Cardiac atrium fibroblast (primary cell): ENCODE measurements around the gene XPR1.

- RAMPAGE, long total RNA: no peak
Measured at GRCh38 chr1:180031176-180031462, 76.5 kb downstream of the CEP350 start.

GRCh38 chr1:180080323-180080848, 74.3 kb upstream of the QSOX1 start:
- RAMPAGE, long total RNA: no peak

DNA sequence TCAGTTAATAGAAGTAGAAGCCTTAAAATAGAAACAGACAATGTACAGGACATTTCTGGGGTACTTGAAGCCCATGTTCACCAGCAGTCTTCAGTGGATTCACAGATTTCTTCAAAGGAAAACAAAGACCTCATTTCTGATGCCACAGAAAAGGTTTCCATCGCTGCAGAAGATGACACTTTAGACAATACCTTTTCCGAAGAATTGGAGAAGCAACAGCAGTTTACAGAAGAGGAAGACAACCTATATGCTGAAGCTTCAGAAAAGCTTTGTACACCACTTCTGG, 60.7 kb upstream of the QSOX1 start:
- RAMPAGE, long total RNA: no peak

DNA sequence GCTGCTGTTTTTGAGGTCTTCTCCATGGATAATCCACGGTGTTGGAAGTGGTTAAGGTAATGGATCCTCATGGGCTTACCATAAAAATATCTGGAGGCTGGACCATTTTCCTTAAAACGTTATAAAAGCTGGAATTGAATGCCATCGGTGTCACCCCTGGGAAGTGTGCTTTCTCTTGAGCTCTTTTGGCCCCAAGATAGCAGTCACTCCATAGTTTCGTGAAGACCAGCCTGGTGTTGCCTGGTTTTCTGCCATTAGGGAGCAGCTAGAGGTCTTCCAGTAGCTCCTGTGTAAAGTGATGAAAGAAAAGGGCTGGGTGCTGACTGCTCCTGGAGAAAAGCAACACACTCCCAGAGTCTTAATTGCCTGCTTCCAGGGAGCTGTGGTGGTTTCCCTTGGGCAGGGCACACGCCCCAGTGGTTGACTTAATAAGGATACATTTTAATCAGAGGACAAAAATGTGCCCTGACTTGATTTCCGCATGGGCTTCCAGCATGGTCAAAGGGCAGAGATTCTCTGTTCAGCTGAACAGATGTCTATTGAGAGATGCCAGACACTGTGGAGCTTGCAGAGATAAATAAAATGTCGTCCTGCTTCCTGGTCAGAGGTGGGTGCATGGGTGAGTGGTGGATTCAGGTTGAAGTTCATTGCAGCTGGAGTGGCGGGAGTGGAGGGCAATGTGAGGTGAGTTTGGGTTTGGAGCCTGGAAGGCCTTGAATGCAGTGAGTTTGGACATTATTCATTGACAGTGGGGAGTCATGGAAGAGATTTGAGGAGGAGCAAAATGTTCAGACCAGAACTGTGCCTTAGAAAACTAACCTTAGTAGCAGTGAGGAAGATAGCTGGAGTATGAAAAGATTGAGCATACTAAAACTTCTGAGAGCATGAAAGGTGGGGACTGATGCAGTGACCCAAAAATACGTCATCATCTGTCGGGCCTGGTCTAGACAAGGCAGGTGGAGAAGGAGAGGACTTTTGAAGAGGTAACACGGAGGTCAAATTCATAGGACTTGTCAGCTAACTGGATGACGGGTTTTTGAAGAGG, 16.0 kb downstream of the QSOX1 start:
- RAMPAGE, long total RNA: no peak

DNA sequence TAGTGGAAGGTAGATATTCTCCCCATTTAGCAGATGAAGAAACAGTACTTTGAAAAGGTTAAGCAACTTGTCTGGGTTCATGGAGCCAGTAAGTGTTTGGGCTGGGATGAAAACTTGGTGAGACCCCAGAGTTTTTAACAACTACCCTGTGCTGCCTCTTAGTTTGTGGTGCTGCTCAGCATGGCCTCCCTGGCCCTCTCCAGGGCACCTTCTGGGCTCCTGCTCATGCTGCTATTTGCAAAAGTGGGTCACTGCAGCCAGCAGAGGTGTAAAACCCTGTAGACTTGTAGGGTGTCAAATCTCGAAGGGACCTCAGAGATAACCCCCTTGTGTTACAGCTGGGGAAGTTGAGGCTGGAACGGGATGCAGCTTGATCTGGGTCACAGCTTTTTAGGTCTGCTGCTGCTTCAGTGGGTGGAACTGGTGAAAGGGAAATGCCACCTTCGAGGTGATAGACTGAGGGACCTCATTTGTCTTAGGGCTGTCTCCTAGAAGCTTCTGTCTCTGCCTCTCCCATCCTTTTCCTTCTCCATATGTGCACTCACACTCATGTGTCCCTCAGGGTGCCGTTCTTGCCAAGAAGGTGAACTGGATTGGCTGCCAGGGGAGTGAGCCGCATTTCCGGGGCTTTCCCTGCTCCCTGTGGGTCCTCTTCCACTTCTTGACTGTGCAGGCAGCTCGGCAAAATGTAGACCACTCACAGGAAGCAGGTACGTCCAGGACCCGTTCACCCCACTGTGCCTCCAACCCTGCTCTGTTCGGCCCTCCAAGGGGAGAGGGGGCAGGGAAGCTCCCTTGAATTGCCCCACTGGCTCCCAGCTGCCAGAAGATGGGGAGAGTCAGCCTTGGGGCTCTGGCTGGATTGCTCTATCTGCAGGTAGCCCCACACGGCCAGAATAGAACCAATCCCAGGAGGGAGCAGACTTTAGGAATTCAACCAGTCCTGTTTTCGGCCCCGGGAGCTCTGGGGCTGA, 35.5 kb downstream of the QSOX1 start:
- RAMPAGE, long total RNA: no peak

DNA sequence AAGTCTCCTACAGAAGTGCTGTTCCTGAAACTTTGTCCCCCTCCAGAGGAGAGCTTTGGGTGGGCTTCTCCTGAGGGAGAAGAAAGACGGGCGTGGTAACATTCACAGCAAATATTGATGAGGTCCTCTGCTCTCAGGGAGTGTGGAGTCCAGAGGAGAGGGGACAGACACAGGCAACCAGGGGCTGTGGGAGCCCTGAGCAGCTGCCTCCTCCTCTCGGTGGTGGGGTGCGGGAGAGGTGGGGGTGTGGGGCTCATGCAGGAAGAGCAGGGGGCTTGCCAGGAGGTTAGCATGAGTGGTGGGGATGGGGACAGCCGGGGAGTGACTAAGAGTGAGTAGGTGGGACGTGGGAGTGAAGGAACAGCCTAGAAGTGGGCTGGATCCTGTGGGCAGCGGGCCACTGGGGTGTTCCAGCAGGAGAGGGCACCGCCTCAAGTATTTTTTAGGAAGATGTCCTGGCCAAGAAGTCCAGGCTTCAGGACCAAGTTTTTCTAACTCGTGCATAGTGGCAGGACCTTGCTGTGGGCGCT, 19.0 kb upstream of the LHX4 start:
- RAMPAGE, long total RNA: no peak

DNA sequence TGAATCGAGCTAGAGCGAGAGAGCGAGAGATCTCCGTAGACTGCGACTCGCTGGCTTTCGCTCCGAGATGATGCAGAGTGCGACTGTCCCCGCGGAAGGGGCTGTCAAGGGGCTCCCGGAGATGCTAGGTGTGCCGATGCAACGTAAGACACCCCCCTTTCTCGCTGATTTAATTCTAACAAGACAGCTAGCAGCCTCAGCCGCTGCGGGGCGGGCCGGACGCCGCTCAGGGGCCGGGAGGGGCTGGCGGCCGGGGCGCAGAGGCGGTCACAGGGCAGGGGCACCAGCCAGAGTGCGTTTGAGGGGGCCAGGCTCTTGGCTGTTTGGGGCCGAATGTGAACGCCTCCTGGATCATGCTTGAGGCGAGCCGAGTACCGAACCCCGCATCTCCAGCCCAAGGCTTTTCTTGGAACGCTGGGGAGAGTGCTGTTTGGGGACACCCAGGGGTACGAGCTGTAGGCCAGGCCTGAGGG, 435 bp downstream of the LHX4 start:
- RAMPAGE, long total RNA: no peak

GRCh38 chr1:180539028-180539407, 36.6 kb upstream of the ACBD6 start:
- RAMPAGE, long total RNA: no peak

DNA sequence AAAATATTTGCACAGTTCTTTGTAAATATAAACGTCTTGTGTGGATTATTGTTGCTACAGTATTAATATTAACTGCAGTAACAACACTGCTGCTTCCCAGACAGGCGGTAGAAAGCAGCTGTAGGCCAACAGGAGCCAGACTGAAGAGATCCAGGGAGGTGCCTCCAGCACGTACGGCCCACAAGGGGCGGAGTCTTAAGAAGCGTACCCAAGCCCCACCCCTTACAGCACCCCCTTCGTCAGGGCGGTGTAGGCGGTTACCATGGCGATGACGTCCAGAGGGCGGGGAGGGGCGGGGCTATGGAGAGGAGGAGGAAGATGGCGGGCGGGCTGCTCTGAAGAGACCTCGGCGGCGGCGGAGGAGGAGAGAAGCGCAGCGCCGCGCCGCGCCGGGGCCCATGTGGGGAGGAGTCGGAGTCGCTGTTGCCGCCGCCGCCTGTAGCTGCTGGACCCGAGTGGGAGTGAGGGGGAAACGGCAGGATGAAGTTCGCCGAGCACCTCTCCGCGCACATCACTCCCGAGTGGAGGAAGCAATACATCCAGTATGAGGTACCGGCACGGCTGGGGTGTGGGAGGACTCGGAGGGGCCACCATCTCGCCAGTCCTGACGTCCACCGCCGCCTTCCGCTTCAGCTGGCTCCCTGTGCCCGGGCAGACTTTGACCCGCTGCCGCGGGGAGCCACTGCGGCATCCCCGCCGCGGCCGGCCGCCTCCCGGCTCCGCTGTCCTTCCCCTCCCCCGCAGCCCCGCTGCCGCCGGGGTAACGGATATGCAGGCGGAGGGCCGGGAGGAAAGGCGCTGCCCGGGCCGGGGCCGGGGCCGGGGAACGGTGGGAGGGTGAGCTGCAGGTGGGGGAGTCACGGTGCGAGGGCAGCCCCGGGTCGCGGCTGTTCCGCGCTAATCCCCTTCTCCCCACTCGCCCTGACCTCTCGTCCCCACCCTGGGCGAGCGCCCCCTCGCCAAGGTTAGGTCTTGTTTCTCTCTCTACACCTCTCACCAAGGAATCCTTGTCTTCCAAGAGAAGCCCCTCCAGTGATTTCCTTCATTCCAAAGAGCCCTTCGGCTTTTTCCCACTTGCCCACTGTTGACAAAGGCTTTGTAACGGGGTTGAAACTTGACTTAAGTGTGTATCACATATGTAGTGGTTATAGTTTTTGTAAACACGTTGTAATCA, at the start of gene XPR1:
TSS of gene XPR1 (plus strand) at position 301 of the 1,174 bp plus-strand sequence.
- RAMPAGE, long total RNA: no peak

DNA sequence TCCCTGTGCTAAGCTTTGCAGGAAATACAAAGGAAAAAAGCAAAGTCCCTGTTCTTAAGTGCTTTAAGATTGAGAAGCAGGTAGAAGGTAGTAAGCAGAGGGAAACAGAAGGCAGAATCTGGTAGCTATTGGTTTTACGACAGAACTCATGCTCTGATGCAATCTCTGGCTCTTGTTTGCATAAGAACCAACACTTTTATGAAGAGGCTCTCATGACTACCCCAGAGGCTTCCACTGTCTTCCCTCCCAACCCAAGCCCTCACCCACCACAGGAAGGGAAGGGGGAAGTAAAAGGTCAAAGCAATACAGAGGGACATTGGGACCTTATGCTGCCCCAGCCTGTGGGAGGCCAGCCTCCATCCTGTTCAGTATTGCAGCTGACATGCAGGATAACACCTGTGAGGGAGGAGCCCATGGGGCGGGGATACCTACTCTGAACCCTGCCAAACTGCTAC, 9.2 kb downstream of the MR1 start:
- RAMPAGE, long total RNA: no peak

DNA sequence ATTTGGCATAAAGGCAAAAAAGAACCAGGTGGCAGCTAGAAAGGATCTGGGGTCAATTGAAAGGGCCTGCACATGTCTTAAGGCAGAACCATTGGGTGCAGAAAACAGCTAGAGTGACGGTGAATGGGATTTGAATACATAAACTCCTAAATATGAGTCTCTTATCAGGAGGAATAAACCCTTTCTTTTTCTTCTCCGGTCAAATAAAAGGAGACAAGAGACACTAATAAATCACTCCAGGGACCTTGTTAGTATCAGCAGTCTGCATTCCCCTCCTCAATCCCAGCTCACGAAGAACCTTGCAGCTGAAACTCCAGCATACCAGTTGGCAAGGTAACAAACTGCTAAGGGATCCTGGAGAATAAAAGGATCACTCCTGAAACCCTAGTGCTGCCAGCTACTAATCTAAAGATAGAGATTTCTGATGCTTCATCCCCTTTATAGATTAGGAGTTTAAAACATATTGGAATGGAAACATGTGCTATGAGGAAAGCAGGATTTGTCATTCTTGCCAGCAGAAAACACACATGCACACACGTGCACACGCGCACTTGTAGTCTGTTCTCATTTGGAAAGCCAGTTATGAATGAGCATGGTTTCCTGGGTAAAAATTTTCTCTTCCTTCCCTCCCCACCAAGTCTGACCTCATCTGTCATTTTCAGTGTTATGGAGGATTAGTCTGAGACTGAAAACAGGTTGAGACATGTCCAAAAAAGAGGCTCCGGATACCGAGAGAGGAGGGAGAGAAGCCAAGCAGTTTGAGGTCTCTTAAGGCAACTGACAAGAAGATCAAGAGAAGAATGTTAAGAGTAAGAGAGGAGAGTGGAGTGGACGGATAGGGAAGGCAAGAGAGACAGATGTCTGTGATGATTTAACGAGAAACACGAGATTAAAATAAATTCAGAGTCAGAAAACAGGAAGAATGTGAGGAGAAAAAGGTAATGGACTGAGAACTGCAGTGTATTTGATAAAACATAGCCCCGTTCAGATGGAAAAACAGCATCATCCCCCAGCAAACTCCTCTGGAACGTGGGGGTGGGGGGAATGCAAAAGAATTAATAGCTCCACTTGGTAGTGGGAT, 10.9 kb downstream of the IER5 start:
- RAMPAGE, long total RNA: no peak

DNA sequence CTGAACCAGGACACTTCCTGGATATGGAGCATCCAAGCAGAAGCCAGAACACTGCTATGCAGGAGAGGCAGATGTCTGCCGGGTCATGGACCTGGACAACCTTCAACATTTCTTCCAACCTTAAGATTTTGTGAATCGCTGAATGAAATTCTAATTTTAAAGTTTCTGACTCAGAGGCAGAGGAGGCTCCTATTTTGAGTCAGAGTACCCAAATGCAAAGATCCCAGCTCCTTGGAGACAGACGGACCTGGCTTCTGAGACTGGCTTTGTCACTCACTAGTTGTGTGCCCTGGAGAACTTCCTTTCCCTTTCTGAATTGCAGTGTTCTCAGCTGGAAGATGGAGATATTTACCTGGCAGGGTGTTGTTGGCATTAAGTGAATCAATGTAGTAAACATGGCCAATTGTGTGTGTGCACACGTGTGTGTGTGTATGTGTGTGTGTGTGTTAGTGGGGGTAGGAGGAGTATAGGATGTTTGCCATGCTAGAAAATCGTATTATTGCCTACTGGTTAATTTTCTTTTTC, 51.9 kb downstream of the IER5 start:
- RAMPAGE, long total RNA: no peak

GRCh38 chr1:181149352-181150094, 61.0 kb downstream of the IER5 start:
- RAMPAGE, long total RNA: no peak

- RAMPAGE, long total RNA: no peak
Measured at GRCh38 chr1:181396051-181396998, 87.0 kb upstream of the CACNA1E start.

- RAMPAGE, long total RNA: no peak
Measured at GRCh38 chr1:182002641-182002928, 58.9 kb downstream of the ZNF648 start.

GRCh38 chr1:182288702-182289373, 102.8 kb downstream of the GLUL start:
- RAMPAGE, long total RNA: no peak

DNA sequence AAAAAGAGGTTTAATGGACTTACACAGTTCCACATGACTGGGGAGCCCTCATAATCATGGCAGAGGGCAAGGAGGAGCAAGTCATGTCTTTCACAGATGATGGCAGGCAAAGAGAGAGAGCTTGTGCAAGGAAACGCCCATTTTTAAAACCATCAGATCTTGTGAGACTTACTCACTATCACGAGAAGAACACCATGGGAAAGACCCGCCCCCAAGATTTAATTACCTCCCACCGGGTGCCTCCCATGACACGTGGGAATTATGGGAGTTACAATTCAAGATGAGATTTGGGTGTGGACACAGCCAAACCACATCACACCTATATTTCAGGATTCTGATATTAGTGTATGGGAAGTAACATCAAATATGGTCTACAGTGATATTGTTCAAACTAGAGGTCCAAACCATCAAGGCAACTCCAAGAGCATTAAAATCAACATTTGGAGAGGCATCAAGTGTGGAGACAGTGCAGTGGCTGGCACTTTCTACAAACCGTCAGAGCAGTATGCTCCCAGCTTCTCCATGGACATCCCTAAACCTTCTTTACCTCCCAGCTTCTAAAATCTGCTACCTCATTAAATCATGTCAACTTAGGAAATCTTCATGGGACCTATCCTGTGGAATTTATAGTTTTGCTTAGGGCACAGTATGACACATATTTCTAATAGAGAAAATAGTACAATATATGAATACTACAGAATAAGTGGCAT, 99.1 kb downstream of the GLUL start:
- RAMPAGE, long total RNA: no peak

DNA sequence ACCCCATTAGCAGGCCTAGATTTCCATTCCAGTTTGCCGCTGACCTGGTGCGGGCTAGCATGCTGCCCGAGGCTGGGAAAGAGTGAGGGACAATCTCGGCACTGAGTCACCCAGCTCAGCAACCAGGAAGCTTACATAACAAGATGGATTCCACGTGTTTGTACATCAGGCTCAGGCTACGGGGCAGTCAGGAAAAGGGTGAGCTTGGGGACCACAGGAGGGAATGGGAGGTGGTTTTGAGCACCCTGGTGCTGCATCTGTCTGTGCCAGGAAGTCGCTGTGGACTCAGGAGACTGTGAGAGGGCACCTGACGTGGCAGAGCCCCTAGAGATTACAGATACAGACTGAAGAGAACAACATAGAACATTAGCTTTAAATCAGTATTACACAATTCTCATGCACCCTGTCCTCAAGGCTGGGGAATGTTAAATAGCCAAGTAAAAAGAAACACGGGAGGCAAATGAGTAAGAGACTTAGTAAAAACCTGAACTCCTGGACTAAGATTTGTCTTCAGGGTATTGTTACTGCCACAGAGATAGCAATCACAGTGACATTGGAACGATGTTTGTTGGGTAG, 51.2 kb downstream of the GLUL start:
- RAMPAGE, long total RNA: no peak

GRCh38 chr1:182388169-182389287, 3.1 kb downstream of the GLUL start:
- RAMPAGE, long total RNA: no peak

- RAMPAGE, long total RNA: no peak
Measured at GRCh38 chr1:182390890-182391621, 534 bp downstream of the GLUL start.